LUHMES (cell line): ENCODE data around the genes PWP2, CFAP410, TRPM2 and UBE2G2.

- PRO-cap: bidirectional peak, plus-strand start at chr21:43971447, minus-strand start at chr21:43971365
These were observed 40.6 kb upstream of the TRAPPC10 start for GRCh38 chr21:43971197-43972136.

DNA sequence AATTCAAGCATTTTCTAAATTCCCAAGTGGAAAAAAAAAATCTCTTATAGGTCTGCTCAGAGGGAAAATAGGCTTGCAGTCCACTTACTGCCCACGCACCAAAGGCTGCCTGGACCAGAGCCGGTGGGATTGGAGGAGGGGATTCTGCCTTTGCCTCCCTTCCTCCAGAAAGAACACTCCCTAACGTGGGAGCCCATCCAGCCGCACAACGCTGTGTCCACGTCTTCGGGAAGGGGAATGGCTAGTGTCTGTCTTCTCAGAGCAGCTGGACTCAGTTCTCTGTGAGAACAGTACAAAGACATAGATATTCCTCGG, 5.4 kb upstream of the TRAPPC10 start:
- PRO-cap: no peak

DNA sequence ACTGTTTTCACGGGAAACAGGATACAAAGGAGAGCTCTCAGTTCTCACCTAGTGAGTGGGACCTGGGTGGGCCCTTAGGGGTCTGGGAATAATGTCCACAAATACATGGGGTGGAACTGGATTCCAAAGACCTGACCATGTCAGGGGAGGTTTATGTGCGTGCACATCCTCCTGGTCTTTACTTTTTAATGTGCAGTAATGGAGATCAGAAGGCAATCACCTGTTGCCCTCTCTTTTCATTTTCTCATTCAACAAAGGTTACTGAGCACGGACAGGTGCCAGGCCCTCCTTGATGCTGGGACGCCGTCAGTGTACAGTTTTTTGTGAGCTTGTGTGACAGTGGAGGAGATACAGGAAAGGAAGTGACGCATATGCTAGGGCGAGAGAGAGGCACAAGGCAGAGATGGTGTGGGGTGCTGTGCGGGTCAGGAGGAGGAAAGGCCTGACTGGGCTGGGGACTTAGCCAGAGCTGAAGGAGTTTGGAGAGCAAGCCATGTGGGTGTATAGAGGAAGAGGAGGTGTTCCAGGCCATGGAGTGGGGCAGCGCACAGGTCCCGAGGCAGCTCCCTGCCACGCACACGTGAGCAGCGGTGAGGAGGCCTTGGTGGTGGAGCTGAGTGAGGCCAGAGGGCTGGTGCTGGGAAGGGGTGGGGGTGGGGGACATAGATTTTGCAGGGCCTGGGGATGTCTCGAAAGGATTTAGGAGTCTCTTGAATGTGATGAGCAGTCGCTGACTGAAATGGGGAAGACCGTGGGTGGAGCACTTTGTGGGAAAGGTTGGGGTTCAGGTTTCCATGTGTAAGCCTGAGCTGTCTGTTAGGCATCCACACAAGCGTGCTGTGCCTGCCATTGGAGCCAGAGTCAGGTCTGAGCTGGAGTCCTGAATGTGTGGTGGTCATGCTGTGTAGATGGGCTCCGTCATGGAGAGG, 45.9 kb downstream of the TRAPPC10 start:
- PRO-cap: no peak

- PRO-cap: no peak
These were observed 21.5 kb upstream of the PWP2 start for GRCh38 chr21:44085302-44086503.

DNA sequence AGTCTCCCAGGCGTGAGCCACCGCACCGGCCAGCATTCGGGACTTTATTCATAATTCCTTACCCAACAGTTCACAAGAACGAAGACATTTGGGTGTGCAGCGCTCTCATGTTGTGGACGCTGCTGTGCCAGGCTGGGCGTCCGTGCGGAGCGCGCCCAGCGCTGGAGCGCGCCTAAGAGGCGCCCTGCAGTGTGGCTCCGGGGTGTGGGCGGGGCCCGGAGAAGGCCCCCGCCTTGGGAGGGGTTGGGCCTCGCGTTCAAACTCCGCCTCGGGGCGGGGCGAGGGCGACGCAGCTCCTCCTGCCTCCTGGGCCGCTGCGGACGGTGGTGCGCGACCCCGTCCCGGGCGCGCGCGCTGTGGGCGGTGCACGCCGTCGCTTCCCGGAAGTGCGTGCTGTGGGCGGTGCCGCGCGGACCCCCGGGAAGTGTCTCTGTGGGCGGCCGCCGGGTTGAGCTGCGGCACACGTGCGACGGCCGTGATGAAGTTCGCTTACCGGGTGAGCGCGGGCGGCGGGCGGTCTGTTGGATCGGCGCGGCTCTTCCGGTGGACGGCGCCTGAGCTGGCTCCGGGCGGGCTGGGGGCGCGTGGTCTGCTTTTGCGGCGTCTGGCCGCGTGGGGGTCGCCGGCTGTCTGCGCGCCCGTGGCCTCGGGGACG, at the start of gene PWP2:
PWP2 (plus strand) TSS at position 461 of the 655 bp plus-strand sequence.
- PRO-cap: unidirectional peak, plus-strand start at position 460 of the sequence

- PRO-cap: no peak
These were observed 7.3 kb downstream of the DNMT3L start for GRCh38 chr21:44254375-44254754.

DNA sequence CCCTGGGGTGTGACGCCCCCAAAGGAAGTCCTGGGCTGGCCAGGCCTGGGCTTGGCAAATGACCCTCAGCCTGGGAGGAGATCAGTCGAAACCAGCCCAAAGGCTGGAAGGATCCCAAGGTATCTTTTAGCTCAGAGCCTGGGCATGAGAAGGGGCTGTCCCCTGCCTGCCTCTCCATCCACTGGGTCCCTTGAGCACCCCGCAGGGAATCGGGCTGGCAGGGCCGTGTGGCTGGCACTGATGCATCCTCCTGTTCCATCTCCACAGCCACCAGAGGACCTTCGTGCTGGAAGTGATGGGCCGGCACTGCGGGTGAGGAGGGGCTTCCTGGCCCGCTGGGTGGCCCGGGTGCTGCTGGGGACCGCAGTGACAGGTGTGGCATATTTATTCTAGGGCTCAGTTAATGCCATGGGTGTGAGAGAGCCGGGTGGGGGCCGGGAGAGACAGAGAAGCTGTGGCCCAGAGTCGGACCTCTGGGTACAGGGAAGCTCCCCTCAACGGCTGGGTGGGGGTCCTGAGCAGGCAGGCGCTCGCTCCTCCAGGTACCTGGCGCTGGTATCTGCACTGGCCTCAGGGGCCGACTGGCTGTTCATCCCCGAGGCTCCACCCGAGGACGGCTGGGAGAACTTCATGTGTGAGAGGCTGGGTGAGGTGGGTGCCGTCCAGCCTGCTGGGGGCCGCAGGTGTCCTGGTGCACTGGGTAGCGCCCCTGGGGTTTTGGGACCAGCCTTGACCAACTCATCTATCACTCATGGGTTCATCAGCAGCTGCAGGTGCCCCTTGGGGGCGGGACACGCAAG, 13.7 kb downstream of the PFKL start:
- PRO-cap: no peak

GRCh38 chr21:44328007-44328226, 11.3 kb downstream of the CFAP410 start:
- PRO-cap: no peak

- PRO-cap: no peak
These were observed 9.3 kb downstream of the CFAP410 start for GRCh38 chr21:44329981-44330224.

DNA sequence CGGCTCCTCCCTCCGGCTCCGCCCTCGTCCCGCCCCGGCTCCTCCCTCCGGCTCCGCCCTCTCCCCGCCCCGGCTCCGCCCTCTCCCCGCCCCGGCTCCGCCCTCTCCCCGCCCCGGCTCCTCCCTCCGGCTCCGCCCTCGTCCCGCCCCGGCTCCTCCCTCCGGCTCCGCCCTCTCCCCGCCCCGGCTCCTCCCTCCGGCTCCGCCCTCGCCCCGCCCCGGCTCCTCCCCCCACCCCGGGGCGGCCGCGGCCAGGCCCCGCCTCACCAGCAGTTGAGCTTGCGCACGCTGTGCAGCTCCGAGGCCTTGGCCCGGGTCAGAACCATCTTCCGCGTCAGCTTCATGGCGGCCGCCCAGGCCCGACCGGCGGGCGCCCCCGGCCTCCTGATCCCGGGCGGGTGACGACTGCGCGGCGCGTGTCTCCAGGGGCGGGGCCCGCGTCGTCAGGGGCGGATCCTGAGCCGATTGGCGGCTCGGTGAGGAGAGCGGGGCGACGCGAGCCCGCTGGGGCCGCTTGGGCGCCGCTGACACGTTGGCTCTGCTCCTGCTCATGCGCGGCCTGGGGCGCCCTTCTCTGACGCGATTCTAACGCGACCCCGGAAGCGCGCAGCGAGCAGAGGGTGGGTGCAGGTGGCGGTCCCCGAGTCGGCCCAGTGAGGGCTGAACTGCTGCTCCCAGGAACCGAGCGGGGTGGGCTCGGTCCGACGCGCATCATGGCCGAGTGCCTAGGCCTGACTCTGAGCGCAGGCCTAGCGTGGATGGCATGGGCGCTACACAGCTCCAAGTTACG, at the start of gene CFAP410:
CFAP410 (minus strand) TSS at position 540 of the 790 bp plus-strand sequence.
- PRO-cap: bidirectional peak, plus-strand start at position 271 of the sequence, minus-strand start at position 408 of the sequence; bidirectional peak, plus-strand start at position 615 of the sequence, minus-strand start at position 541 of the sequence

- PRO-cap: unidirectional peak, plus-strand start at chr21:44353329
These were observed at the start of gene TRPM2 for GRCh38 chr21:44353042-44354130. Gene TRPM2, plus strand, starts transcription at chr21:44353621.

GRCh38 chr21:44438492-44438807, 16.9 kb upstream of the LRRC3 start:
- PRO-cap: no peak

DNA sequence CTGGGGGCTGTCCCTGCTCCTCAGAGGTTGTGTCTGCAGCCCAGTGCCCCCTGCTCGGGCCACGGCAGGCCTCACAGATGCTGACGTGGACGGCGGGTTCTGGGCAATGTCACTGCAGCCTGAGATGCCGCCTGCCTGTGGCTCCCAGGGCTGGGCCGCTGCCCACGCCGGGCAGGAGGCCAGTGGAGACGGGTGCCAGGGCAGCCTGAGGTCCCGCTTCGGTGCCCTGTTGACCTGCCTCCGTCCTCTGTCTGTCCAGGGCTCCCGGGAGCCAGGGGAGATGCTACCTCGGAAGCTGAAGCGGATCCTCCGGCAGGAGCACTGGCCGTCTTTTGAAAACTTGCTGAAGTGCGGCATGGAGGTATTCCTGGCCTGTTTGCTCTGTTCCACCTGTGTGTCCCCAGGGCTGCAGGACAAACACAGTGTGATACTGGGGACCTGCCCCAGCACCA, 16.5 kb upstream of the LRRC3 start:
- PRO-cap: no peak

GRCh38 chr21:44477795-44478160, 22.5 kb downstream of the LRRC3 start:
- PRO-cap: no peak

- PRO-cap: unidirectional peak, minus-strand start at chr21:44593275; bidirectional peak, plus-strand start at chr21:44593728, minus-strand start at chr21:44593475
These were observed 828 bp upstream of the KRTAP10-6 start for GRCh38 chr21:44592976-44593690.

GRCh38 chr21:44659112-44659447, 1.3 kb downstream of the KRTAP12-3 start:
- PRO-cap: no peak

DNA sequence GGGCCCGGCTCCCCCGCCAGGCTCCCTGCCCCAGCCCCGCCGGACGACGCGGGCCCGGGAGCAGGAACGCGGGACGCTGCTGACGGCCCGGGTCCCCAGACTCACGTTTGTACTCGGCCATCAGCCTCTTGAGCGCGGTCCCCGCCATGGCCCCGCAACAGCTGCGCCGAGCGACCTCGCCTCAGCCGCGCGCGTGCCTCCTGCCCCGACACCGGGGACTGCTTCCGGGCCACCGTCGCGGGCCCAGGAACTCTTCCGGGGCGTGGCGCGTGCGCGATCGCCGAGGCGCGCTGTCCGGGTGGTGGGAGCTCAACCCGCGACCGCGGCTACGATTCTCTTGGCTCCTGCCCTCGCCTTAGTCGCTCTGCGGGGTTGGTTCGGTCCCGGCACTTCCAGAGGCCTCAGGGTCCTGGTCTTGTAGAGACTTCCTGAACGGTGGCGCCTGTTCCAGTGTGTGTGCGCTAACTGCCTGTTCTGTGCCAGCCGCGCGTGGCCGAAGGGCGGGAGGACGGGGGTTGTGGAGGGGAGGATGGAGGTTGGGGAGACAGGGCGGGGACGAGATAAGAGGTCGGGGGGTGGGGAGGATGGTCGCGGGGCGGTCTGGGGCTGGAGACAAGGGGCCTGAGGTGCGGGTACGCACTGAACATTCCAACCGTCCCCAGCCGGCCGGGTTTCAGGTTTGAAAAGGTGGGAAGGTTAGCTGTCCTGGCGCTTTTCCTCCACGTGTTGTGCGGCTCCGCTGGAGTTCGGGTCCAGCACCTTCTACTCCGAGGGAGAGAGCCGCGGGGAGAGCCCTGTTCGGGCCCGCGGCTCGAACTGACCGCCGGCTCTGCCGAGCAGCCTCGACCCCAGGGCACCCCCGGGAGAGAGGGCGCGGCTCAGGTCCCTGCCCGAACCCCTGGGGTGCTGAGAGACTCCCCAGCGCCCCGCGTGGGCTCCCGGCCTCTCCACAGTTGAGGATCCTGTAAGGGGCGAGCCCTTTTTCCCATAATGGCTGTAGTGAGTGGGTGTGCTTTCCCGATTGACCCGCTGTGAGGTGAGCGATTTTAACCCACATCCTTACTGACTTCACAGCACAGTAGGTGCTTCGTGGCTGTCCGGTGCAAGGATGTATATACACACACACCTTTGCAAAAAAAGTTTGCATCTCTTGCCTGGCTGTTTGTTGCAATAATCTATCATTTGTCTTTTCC, at the start of gene UBE2G2:
UBE2G2 (minus strand) TSS at position 220 of the 1,193 bp plus-strand sequence.
- PRO-cap: bidirectional peak, plus-strand start at position 269 of the sequence, minus-strand start at position 221 of the sequence; unidirectional peak, minus-strand start at position 819 of the sequence

DNA sequence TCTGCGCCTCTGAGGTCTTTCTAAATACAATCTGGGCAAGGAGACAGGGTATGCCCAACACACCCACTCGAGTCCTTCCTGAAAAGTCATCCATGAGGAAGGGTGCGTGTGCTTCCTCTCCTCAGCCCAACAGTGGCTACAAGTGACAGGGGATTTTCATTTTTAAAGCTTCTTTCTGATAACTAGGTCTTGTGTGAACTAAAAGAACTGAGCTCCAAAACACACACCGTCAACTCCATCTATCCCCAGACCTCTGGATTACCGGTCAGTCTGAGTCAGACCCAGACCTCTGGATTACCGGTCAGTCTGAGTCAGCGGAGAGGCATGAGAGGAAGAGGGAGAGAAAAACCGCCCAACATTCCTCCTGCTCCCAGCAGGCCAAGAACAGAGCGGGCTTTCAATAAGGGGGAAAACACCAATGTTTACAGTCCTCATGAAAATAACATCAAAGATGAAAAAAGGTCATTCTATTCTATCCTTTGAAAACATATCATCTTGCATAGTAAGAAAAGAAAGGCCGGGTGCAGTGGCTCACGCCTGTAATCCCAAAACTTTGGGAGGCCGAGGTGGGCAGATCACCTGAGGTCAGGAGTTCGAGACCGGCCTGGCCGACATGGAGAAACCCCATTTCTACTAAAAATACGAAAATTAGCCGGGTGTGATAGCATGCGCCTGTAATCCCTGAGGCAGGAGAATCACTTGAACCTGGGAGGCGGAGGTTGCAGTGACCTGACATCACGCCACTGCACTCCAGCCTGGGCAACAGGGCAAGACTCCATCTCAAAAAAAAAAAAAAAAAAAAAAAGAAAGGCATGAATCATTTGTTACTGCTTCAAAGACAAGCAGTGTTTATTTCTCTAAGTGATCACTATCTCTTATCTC, 3.5 kb downstream of the PTTG1IP start:
- PRO-cap: no peak

DNA sequence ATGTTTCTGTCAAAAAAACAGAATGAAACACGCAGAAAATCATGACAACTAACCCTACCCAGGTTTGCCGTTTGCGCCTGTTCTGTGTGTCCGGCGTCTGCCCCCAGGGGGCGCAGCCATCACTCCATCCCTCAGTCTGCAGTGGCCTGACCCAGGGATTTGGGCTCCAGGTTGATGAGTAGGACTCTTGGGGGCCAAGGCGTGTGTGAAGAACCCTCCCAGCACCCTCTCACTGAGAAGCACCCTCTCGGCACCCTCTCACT, 19.3 kb upstream of the PTTG1IP start:
- PRO-cap: no peak

DNA sequence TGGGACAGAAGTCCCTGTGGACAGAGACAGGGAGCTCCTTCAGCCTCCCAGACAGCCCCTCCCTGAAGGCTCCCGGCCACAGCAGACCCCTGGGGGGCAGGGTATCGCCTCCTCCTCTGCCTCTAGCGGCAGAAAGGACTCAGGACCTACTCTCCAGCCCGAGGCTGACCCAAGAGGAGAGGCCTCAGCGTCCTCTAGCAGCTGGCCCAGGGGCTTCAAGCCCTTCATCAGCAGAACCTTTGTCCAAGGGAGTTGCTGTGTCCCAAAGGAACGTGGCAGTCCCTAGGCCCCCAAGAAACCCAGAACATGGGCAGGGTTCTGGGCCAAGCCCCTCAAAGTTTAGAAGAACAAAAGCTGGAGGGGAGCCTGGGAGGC, 13.5 kb downstream of the ITGB2 start:
- PRO-cap: no peak